Vagina (tissue), 1 donor: ENCODE results near the genes IVD, PPP1R14D and RHOV.

DNA sequence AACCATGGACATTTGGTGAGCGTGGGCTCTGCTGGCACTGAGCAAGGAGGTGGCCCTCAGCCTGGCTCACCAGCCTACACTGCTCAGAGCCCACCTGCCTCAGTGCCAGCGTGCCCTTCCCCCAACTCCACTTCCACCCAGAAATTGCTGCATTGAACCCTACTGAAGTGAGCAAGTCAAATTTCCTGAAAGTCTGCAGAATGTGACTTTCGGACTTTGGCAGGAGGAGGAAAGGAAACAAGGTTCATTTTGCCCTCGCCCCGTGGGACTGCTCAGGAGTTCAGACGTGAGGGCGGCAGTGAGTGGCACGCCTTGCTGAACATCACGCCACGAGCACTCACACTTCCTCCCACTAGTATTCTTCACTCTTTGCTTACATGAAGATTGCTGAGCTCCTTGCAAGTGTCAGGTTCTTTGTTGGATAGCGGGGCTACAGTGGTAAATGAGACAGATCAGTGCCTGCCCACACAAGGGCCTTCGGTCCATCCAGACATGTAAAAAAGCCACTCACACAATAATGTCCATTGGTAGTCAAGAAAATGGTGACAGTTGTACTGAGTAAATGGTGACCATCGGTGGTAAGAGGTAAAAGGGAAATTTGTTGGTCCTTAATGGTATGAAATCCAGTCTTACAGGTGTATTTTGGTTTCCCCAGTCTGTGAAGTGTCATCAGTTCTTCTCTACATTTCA lies 26.1 kb downstream of the BMF start:
- PRO-cap: no peak
- RAMPAGE, long total RNA: no peak

DNA sequence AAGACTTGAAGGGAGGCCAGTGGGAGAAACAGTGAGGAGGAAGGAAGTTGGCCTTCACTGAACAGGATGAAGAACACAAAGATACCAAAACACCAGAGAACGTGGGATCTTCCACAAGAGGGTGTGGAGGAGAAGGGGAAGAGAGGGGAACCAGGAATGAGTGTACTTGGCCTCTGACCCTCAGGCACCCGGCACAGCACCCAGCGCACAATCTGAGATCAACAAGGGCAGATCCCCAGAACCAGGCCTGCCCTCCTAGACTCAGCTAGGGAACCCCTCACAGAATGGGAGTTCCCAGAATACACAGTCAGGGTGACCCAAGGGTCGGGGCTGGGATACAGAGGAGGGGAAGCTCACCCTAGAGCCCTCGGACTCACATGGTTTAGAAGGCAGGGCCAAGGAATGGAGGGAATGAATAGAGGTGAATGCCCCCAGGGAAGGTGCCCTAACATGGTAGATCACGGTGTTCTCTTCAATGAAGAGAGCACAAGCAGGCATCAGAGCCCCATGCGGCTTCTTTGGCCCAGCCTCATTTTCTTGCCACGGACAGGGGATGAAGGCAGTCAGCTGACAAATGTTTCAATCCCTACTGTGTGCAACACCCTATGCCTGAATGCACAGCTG lies 13.2 kb downstream of the BMF start:
- PRO-cap: unidirectional peak, plus-strand start at position 232 of the sequence
- RAMPAGE, long total RNA: no peak

- PRO-cap: no peak
- RAMPAGE, long total RNA: no peak
These were observed 10.8 kb downstream of the BMF start for GRCh38 chr15:40097661-40098482.

DNA sequence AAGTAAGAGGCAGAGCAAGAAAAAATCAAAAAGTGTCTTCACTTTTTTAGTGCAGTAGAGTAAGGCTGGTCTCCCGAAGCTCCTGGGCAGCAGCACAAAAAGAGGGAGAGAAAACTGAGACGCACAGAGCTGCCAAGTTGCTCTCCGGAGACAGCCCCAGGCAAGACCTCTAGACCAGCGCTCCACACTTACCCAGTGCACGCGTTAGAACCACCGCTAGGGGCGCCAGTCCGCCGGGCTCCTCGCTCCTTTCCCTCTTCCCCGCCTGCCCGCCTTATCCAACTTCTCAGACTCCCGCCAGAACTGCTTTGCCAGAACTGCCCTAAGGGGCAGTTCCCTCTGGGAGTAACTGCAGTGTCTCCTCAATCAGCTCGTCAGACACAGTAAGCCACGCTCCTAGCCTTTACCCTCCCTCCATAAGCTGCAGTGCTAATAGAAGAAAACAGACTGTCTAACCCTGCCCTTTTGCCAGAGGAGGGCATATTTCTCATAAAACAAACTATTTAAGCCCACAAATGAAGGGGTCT lies 3.9 kb downstream of the BMF start:
- PRO-cap: unidirectional peak, plus-strand start at position 314 of the sequence
- RAMPAGE, long total RNA: no peak

DNA sequence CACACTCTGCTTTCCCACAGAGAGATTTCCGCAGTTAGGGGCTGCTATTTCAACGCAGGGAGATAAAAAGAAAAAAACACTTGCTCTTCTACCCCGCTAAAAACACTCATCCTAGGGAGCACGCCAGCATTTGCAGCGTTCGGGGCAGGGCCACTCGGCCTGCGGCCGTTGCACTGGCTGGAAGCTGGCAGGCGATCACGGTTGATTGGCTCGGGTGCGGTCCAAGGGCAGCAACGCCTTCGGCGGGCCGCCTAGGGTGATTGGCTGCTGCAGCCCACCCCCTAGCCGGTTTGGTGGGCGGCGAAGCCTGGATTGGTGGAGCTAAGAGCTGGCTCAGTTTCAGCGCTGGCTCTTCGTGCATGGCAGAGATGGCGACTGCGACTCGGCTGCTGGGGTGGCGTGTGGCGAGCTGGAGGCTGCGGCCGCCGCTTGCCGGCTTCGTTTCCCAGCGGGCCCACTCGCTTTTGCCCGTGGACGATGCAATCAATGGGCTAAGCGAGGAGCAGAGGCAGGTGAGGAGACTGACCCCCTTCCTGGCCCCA lies at the start of gene IVD:
Gene IVD, plus strand, starts transcription at position 336 of the 542 bp plus-strand sequence.
- PRO-cap: bidirectional peak, plus-strand start at position 360 of the sequence, minus-strand start at position 104 of the sequence
- RAMPAGE, long total RNA: start-site peak on the plus strand centred at position 344 of the sequence, 37 bp wide, 202 reads

GRCh38 chr15:40421170-40421723 lies 15.7 kb downstream of the IVD start:
- PRO-cap: no peak
- RAMPAGE, long total RNA: no peak

GRCh38 chr15:40440184-40440859 lies 431 bp upstream of the BAHD1 start:
- PRO-cap: bidirectional peak, plus-strand start at chr15:40440923, minus-strand start at chr15:40440766
- RAMPAGE, long total RNA: no peak

DNA sequence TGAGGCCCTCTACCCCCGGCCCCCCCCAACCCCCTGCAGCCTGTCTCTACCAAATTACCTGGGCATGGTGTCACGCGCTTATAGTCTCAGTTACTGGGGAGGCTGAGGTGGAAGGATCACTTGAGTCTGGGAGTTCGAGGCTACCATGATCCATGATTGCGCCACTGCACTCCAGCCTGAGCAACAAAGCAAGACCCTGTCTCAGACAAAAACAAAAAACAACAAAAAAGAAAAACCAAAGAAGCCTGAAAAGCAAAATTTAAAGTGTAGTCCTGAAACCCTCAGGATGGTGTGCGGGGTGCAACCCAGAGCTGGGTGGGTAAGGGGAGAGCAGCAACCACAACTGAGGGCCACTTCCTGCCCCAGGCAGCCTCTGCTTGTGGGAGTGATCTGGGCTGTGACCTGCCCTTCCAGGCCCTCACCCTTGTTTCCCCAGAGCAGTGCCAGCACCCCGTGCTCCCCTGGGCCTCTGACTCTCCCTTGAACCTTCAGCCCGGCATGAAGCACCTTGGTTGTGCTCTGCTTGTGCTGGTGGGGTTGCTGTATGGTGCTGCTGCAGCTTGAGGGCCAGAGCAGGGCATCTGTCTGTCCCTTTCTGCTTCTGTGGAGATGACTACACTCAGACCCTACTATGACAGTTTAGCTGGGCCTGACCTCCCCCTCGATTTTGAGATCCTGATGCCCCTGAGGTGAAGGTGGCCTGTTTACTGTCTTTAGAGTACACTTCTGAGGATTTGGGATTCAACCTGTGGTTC lies 13.2 kb downstream of the BAHD1 start:
- PRO-cap: no peak
- RAMPAGE, long total RNA: no peak

- PRO-cap: no peak
- RAMPAGE, long total RNA: start-site peak on the plus strand at chr15:40464475-40464530, 18 reads
These were observed 6.3 kb upstream of the CHST14 start for GRCh38 chr15:40464409-40464962.

- PRO-cap: no peak
- RAMPAGE, long total RNA: no peak
These were observed 564 bp upstream of the CHST14 start for GRCh38 chr15:40470368-40470472.

GRCh38 chr15:40552989-40553749 lies 11.7 kb downstream of the CCDC32 start:
- PRO-cap: no peak
- RAMPAGE, long total RNA: no peak

DNA sequence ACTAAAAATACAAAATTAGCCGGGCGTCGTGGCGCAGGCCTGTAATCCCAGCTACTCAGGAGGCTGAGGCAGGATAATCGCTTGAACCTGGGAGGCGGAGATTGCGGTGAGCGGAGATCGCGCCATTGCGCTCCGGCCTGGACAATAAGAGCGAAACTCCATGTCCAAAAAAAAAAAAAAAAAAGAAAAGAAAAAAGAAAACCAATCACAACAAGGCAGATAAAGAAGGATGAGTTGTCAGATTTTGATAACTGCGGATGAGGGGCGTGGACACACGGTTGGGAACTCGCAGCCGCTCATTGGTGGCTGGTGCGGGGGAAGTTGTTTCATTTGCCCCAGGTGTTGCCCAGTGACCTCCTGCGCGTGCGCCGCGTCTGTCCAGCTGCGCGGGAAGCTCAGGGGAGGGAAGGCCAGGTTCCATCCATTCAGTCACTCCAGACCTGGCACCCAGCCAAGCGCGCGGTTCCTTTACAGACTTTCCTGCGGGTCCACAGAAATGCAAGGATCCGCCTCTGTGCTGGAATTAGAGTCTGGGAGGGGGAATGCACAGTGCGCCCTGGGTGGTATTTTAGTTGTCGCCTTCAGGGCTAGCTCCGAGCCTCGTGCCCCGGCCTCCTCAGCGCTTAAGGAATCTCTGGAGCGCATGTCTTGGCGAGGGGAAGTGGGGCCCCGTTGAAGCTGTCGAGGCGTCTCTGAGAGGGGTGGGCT lies 769 bp upstream of the GCHFR start:
- PRO-cap: unidirectional peak, plus-strand start at position 381 of the sequence
- RAMPAGE, long total RNA: no peak

DNA sequence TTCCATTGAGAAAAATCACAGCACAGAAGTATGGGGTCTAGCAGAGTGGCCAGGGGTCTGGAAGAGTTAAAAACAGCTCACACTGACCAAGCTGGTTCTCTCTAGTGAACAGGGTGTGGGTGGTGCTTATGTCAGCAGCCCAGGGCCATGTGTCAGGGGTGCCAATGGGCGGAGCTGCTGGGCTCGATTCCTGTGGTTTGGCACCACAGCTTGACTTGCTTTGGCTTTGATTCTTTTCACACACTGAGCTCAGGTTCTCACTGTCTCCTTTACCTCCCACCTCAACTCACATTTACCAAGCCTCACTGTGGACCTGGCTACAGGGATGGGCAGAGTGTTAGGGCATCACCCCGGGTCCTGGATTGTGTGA lies 7.0 kb downstream of the C15orf62 start:
- PRO-cap: no peak
- RAMPAGE, long total RNA: no peak

- PRO-cap: no peak
- RAMPAGE, long total RNA: no peak
These were observed 309 bp upstream of the ZFYVE19 start for GRCh38 chr15:40806694-40806866.

DNA sequence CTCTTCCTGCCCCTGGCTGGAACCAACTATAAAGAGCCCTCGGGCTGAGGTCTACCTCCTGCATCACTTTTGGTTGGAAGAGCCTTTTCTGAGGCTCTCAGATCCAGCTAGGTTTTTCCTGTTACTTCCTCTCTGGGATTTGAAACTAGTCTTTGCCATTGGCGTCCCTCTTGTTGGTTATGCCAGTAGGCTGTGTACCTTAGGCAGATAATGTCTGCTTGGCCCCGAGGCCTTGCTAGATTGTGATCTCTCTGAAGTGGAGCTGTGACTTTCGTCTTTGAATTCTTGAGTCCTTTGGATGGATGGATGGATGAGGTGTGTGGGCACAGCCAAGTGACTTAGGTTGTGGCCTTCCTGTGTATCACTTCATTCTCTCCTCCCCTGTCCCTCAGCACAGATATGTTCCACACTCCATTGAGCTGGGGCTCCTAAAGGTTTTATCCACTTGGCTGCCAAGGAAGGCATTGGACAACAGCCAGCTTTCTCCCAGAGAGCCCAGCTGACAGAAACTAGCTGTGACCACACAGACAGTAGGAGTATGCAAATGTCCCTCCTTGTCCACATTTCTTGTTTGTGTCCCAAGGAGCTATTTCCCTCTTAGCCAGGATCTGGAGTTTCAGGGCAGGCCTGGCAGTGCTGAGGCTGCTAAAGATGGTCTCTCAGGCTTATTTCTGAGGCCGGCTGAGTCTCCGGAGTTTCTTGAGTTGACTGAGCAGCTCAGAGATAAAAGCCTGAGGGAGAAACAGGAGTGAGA lies 7.9 kb upstream of the DNAJC17 start:
- PRO-cap: no peak
- RAMPAGE, long total RNA: no peak

DNA sequence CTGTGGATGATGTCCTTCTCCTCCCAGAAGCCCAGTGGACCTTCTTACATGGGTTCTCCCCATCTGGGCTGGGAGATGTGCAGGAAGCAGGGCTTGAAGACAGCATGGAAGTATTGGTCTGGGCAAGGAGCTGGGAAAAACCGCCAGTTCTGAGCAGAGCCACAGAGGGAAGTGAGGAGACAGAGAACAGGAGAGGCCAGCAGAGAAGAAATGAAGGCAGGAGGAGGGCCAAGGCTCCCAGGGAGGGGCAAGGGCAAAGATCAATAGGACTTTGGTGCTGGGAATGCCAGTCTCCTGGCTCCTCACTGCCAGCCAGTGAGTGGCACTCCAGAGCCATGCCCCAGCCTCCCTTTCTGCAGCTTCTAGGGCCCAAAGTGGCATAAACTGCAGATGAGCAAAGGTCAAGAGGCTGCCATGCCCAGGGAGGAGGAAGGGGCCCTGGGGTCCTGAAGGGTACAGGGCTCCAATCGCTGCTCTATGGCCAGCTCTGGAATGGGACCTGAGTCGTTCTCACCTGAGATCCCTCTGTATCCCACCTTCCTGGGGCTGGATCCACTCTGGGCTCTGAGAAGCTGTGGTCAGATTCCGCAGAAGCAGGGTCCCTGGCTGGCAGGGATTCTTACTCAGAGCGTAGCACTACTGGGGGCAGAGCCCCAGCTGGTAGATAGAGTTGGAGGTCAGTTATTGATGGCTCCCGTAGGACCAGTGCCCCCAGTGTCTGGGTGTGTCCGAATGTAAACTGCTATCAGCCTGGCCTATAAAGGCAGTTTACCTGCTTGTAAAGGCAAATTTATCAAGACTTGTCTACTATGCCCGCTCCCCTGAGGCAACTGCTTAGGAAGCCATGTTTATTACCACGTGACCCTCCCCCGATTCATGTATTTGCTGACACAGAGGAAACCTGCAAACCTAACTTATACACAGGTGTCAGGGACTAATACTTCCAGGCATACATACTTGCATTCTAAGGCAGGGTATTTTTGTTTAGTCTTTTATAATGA lies at the start of gene PPP1R14D:
Gene PPP1R14D, minus strand, starts transcription at position 173 of the 1,001 bp plus-strand sequence.
- PRO-cap: no peak
- RAMPAGE, long total RNA: no peak

DNA sequence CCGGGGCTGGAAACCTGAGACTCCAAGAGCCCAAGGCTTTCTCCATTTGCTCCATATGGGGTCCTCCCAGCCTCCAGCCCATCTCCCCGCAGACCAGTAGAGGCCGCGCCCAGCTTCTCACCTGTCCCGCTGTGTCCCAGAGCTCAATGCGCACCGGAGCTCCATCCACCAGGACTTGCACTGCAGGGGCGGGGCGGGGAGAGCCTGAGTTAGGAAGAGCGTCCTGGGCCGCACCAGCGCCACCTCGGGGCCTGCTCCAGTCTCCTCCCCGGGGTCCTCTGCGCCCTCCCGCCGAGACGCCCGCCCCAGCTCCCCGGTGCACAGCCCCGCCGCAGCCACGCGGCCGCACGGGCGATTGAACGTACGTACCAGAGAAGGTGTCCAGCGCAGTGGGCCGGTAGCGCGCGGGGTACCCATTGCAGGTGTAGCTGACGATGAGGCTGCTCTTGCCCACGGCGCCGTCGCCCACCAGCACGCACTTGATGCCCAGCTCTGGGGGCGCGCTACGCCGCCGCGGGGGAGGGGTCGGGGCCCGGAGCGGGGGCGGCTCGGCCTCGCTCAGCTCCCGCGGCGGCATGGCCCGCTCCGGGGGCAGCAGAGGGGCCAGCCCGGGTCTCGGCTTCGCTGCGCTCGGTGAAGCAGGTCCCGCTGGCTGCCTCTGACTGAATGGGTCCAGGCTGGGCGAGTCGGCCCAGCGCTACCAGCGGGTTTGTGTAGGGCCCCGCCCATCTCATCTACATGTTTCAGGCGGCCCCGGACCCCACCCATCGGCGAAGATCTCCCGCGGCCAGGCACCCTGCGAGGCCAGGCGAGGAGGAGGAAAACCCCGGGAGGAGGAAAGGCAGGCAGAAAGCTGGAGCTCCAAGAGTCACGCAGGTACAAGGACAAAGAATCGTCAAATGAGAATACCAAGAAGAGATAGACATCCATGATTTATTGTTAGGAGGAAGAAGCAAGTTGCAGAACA lies at the start of gene RHOV:
Gene RHOV, minus strand, starts transcription at position 672 of the 967 bp plus-strand sequence.
- PRO-cap: unidirectional peak, minus-strand start at position 660 of the sequence
- RAMPAGE, long total RNA: no peak

- PRO-cap: no peak
- RAMPAGE, long total RNA: no peak
These were observed 363 bp upstream of the VPS18 start for GRCh38 chr15:40893893-40894280.

GRCh38 chr15:40910779-40911444 lies 16.7 kb downstream of the VPS18 start:
- PRO-cap: no peak
- RAMPAGE, long total RNA: no peak

GRCh38 chr15:40928515-40928766 lies 699 bp upstream of the DLL4 start:
- PRO-cap: no peak
- RAMPAGE, long total RNA: no peak